Fibroblast of the aortic adventitia (primary cell): ENCODE measurements around a stretch of chr15.

- CAGE, long polyA plus RNA, result no peak
These were observed 150.0 kb downstream of the OR4F15 start for GRCh38 chr15:101961878-101962469.